Cardiac muscle cell (in vitro differentiated cells and primary cell): ENCODE results near the gene BOLL.

- RAMPAGE, long total RNA = no peak
- RRBS = no CpG with 5 or more reads among the region's 4 CpGs
Measured at GRCh38 chr2:197704730-197705102, 453 bp upstream of the MARS2 start.

DNA sequence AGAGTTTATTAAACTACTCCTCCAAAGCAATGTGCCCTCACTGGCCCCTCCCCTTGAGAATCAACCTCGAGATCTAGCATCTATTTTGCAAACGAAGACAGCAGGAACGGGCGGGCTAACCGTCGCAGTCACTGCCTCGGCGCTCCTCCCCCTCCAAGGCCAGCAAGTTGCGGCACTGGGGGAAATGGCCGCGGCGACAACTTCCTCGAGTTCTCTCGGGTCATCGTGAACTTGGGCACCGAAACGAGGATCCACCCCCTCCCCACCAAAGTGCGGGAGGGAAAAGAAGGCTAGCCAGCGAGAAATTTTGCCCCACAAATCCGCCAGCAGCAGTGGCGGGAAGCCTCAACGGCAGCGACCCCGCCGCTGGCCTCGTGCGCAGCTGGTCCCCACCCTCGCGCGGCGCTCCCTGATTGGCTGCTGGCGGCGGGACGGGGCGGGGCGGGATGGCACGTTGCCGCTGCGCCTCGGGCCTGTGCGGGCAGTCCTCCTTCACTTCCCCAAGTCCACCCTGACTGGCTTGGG is at the start of gene BOLL:
Gene BOLL, minus strand, starts transcription at position 384 of the 525 bp plus-strand sequence.
- RAMPAGE, long total RNA = no peak
- RRBS = no CpG with 5 or more reads among the region's 41 CpGs

DNA sequence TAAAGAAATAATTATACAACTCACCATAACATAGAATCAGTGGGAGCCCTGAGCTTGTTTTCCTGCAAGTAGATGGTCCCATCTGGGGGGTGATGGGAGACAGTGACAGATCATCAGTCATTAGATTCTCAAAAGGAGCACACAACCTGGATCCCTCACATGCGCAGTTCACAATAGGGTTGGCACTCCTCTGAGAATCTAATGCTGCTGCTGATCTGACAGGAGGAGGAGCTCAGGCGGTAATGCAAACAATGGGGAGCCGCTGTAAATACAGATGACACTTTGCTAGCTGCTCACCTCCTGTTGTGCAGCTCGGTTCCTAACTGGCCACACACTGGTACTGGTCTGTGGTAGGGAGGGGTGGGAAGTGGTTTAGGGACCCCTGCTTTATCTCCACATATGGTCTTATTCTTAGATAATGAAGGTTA is 506.6 kb downstream of the PLCL1 start:
- RAMPAGE, long total RNA = no peak
- RRBS = no CpG with 5 or more reads among the region's 4 CpGs

- RAMPAGE, long total RNA = no peak
- RRBS = no CpG with 5 or more reads among the region's 6 CpGs
Measured at GRCh38 chr2:198775672-198776390, 681.9 kb downstream of the SATB2 start.

GRCh38 chr2:199431676-199431887 is 26.2 kb downstream of the SATB2 start:
- RAMPAGE, long total RNA = no peak
- RRBS = no CpG with 5 or more reads among the region's 5 CpGs

DNA sequence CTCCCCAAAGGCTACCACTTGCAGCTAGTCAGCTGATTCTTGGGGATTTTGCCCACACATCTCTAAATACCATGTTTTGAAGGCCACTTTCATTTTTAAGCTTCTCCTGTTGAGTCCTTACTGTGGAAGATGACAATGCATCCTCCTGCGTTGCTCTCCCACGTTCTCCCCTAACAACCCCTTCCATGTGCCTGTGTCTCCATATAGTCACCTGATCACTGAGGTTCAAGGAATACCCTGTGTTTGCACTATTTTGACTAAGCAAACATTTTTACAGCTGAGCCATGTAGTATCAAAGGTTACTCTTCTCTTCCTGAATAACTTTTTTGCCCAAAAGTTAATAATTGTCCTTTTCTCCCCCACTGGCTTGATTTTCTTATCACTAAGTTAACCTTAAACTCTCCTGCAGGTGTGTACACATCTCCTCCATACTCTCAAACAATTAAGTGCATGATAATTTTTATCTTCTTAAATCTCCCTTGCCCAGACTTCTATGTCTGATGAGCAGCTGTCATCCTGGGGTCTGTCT is 85.4 kb upstream of the SPATS2L start:
- RAMPAGE, long total RNA = no peak
- RRBS = no CpG with 5 or more reads among the region's 2 CpGs

DNA sequence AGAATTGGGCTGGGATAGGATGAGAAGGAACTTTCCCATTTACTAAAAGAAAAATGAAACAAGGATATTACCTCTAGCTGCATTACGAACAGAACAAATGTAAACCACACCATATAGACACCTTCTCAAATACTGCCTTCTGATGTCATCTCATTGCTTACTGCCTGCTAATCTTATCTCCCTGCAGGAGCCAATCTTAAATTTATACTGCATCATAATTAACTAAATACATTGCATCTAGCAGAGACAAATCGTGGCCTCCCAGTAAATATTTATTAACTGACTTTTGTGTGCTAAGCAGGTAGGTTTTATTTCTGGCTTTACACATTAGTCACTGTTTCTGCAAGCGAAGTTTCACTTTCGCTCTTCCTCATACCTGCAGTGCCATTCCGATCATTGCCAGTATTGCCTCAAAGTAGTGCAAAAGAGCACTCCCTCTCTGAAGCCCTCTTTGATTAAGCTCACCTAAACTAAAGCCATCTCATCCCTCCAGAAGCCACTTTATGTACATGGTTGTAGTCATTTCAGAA is 67.5 kb downstream of the SPATS2L start:
- RAMPAGE, long total RNA = no peak
- RRBS = no CpG with 5 or more reads among the region's 5 CpGs

DNA sequence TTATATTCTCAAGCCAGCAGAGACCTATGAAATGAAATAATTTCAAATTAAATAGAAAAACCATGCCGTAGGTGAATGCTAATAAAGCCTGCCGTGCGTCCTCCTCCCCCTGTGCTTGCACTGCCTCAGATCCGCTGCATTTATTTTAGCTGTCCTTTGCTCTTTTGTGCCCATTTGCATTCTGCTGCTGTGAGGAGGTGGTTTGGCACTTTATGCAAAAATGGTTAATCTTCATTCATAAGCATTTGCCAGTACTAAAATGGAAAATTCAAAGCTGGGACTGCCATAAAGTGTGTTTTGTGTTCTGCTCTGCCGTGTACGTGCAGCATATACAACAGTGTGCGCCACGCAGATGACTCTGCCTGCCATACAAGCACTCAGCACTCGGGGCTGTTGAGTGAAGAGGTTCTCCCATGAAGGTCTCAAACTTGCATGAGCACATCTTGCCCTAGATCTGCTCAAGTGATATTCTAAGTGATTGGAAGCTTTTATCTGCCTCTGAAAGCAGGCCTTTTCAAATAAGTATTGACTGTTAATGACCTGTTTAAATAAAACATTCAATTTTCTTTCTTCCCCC is 73.6 kb downstream of the SPATS2L start:
- RAMPAGE, long total RNA = no peak
- RRBS = no CpG with 5 or more reads among the region's 9 CpGs

GRCh38 chr2:200592315-200593195 is 6.7 kb downstream of the AOX1 start:
- RAMPAGE, long total RNA = no peak
- RRBS = no CpG with 5 or more reads among the region's 2 CpGs

GRCh38 chr2:200600403-200601192 is 14.8 kb downstream of the AOX1 start:
- RAMPAGE, long total RNA = no peak
- RRBS = no CpG with 5 or more reads among the region's 10 CpGs

- RAMPAGE, long total RNA = no peak
- RRBS = no CpG with 5 or more reads among the region's 3 CpGs
Measured at GRCh38 chr2:200619165-200619736, 33.4 kb downstream of the AOX1 start.

GRCh38 chr2:200624344-200625060 is 38.7 kb downstream of the AOX1 start:
- RAMPAGE, long total RNA = no peak
- RRBS = no CpG with 5 or more reads among the region's 5 CpGs

GRCh38 chr2:200815295-200815697 is 3.6 kb downstream of the BZW1 start:
- RAMPAGE, long total RNA = no peak
- RRBS = no CpG with 5 or more reads among the region's 3 CpGs

GRCh38 chr2:200863069-200863612 is 1.3 kb downstream of the CLK1 start:
- RAMPAGE, long total RNA = no peak
- RRBS = no CpG with 5 or more reads among the region's 23 CpGs

DNA sequence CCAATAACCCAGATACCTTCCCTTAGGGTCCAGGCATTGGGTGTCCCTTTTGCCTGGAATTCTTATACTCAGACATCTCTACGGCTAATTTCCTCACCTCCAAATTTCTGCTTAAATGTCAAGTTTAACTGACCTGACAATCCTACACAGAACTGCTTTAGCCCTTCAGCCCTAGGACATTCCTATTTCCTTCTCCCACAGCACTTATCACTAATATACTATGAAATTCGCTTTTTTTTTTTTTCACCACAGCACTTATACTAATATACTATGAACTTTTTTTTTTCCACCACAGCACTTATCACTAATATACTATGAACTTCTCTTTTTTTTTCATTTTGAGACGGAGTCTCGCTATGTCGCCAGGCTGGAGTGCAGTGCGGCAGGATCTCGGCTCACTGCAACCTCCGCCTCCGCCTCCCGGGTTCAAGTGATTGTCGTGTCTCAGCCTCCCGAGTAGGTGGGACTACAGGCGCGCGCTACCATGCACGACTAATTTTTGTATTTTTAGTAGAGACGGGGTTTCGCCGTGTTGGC is 612 bp downstream of the PPIL3 start:
- RAMPAGE, long total RNA = no peak
- RRBS = no CpG with 5 or more reads among the region's 19 CpGs

DNA sequence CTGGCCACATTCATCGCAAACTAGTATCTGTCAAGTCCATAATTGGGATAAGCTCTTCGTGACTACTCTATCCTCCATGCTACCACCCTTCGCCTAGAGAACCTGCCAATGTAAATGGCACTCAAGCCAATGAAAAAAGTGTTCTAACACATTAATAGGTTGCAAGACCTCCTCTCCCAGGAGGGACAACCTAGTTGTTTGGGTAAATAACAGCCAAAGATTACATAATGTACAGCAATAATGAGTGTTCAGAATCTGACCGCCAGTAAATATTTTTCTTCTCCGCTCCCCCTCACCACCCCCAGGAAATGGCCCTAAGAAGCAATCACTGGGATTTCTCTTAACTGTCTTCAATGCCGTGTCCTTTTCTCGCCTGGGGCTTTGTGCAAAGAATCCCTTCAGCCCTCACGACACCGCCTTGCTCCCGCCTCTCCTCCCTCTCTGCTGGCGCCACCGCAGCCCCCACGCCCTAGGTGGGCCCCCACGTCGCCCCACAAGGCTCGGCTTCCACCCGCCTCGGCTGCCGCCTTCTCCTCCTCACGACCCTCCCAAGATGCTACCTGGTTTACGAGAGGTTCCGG is 487 bp downstream of the HYCC2 start:
- RAMPAGE, long total RNA = no peak
- RRBS = no CpG with 5 or more reads among the region's 22 CpGs

DNA sequence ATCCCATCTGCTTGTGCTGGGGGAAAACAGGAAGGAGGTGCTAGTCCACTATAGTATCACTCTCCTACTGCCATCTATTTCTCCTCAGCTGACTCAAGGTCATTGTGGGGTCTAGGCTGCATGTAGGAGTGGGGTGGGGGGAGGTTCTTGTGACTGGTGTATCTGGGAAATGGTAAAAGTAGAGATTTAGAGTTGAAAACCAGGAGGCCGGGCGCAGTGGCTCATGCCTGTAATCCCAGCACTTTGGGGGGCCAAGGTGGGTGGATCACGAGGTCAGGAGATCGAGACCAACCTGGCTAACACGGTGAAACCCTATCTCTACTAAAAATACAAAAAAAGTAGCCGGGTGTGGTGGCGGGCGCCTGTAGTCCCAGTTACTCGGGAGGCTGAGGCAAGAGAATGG is 17.5 kb downstream of the CFLAR start:
- RAMPAGE, long total RNA = no peak
- RRBS = no CpG with 5 or more reads among the region's 9 CpGs

- RAMPAGE, long total RNA = no peak
- RRBS = no CpG with 5 or more reads among the region's 6 CpGs
Measured at GRCh38 chr2:201183842-201184342, 951 bp downstream of the CASP10 start.

- RAMPAGE, long total RNA = no peak
- RRBS = no CpG with 5 or more reads among the region's 4 CpGs
Measured at GRCh38 chr2:201219226-201219747, 36.3 kb downstream of the CASP10 start.

GRCh38 chr2:201257891-201258904 is 2.1 kb upstream of the CASP8 start:
- RAMPAGE, long total RNA = no peak
- RRBS = no CpG with 5 or more reads among the region's 19 CpGs